GM23248 (cell line): ENCODE data around the gene GTSF1L.

DNA sequence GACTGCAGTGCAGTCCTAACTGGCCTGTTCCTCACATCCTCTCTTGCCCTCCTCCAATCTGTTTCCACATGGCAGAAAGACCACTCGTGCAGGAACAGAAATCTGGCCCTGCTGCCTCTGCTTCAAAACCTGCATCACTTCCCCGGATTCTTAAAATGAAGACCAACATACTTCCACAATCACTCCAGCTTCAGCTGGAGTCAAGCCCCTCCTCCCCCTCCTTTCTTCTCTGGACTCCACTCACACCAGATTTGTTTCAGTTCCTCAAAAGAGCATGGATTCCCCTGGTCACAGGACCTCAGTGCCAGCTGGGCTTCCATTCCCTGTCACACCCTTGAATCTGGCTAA, 802.3 kb downstream of the MAFB start:
- RAMPAGE, long total RNA: no peak

DNA sequence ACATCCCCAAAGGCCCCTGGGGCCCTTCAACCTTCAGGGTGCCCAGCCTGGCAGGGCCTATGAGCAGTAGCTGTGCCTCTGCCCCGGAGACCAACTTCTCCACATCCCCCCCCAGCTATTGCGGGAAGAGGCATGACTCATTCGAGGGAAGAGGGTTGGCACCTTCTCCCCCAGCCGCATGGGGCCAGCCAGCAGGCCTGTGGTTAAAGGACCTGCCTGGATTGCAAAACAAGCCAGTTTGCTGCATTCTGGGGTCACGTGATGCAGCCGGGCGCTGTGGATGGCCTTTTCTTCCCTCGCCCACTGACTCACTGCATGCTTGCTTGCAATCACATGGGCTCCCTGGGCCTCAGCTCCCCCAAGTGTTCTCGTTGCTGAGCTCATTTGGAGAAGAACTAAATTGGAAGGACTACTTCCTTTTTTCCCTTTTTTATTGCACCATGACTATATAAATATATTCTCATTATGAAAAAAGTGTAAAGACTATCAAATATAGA, 182.5 kb downstream of the MAFB start:
- RAMPAGE, long total RNA: no peak

- RAMPAGE, long total RNA: no peak
Measured at GRCh38 chr20:40550982-40551720, 137.9 kb downstream of the MAFB start.

DNA sequence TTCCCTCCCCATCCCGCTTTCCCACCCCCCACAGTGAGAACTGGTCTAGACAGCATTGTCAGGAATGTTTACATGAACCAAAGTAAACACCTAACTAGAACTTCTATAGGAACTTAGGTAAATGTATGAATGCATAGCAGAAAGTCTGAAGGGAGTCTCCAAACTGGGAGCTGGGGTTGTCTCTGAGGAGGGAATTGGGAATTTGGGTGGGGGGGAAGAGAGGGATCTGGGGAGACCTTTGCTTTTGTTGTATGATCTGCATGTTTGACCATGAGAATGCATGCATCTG, 69.9 kb upstream of the TOP1 start:
- RAMPAGE, long total RNA: no peak

- RAMPAGE, long total RNA: no peak
Measured at GRCh38 chr20:40968666-40969440, 59.8 kb upstream of the TOP1 start.

GRCh38 chr20:40990534-40990986, 38.1 kb upstream of the TOP1 start:
- RAMPAGE, long total RNA: no peak

- RAMPAGE, long total RNA: no peak
Measured at GRCh38 chr20:40991112-40992046, 37.2 kb upstream of the TOP1 start.

DNA sequence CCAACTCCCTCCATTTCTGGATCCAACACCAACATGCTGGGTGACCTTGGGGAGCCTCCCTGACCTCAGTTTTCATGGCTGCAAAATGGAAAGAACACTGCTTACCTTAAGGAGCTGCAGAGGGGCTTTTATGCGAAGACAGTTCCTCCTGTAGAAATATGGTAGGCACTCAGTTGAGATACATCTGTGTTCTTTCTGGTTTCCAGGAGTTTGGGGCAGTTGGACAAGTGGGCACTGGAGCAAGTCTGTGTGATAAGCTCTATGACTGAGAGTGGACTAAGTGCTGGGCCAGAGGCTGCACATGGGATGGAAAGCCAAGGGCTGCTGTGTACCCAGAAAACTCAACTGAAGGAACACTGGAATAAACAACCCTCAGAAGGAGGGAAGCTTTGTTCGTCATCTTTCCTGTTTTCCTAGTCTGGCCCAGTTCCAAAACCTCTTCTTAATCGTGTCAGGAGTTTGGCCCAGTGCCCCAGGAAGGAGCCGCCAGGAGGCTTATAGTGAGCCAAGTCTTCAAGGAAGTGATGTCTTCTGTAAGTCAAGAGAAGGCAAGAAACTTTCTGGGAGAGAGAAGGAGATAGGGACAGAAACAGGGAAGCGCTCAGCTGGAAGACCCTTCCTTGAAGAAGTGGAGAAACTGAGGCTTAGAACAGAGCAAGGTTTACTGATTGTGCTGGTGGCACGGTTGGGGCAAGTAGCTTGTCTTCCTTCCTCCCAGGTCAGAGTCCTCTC, 23.3 kb upstream of the TOP1 start:
- RAMPAGE, long total RNA: no peak

- RAMPAGE, long total RNA: no peak
Measured at GRCh38 chr20:41029631-41030120, 1.1 kb downstream of the TOP1 start.

- RAMPAGE, long total RNA: no peak
Measured at GRCh38 chr20:41048533-41049312, 20.1 kb downstream of the TOP1 start.

GRCh38 chr20:41092856-41093539, 44.3 kb upstream of the PLCG1 start:
- RAMPAGE, long total RNA: no peak

GRCh38 chr20:41124511-41125364, 12.6 kb upstream of the PLCG1 start:
- RAMPAGE, long total RNA: no peak

DNA sequence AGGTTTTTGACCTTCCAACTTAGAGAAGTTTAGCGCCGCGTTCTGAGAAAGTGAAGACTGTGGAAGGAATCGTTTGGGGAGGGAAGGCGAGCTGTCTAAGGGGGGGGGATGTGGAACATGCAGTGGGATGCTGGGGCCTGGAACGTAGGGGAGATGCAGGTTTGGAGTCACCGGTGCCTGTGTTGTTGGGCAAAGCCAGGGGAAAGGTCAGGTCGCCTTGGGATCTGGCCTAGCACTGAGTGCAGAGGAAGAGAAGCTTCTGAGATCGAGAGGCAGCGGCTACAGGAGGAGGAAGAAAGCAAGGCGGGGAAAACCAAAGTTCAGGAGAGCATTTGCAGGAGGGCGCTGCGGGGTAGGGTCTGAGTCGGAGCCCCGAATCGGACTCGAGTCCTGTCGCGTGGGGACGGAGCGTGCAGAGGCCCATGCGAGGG, 1.1 kb upstream of the PLCG1 start:
- RAMPAGE, long total RNA: no peak

GRCh38 chr20:41138403-41139322, 1.3 kb downstream of the PLCG1 start:
- RAMPAGE, long total RNA: no peak

GRCh38 chr20:41145710-41146319, 8.5 kb downstream of the PLCG1 start:
- RAMPAGE, long total RNA: no peak

DNA sequence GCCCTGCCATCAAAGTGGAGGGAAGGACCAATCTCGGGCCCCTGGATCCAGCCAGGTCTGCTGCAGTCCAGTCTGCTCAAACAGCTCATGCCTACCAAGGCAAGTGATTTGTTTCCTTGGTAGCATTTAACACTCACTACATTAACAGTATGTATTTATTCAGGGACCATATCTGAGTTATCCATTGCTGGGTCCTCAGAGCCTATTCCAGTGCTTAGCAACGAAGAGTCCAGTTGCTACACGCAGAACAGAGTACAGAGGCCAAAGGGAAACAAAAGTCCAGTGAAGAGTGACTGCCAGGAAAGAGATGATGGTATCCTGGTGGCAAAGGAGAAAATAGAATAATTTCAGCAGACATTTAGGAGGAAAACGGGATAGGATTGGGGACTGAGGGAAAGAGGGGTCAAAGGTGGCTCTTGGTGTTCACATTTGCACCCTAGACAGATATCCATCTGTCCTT, 352.2 kb downstream of the PTPRT start:
- RAMPAGE, long total RNA: no peak

- RAMPAGE, long total RNA: no peak
Measured at GRCh38 chr20:43458543-43459552, 1.2 kb downstream of the SRSF6 start.

GRCh38 chr20:43726654-43727146, at the start of gene GTSF1L:
Gene GTSF1L (minus strand): TSS chr20:43727002.
- RAMPAGE, long total RNA: no peak

DNA sequence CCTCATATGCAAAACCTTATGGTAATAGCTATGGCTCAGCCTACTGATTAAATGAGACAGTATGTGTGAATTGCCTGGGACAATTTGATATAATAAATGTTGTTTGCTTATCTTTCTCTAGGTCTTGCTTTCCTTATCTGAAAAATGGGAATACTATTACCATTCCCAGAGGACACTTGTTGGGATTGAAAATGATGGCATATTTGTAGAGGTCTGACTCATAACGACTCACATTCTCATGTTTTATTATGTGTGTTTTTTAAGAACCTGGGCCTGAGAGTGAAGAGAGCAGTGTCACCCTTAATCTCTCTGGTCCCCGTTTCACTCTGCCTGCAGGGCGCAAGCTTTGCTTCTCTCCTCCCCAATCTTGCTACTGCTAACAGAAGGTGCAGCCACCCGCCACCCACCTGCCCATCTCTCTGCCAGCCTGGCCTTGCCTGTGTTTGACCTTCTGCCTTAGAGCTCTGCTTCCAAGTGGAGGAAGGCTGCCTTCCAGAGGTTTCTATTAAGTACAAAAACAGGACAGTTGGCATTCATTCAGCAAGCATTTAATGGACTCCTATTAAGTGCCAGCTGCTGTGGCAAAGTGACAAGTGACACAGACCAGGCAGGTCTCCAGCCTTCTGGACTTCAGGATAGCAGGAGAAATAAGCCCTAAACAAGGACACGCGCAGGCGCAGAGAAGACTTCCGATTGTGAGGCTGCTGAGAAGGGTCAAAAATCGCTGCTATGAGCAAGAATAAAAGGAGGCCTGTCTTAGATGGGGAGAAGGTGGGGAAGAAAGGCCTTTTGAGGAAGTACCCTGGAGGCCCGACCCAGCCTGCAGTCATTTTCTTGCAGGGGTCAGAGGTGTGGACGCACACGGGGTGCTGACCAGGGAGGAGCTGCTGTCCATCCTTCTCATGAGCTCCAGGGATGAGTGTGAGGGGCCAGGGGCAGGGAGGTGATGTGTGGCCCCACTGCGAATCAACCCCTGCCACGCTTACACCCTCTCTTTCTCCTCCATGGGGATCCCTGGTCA, 112.5 kb downstream of the JPH2 start:
- RAMPAGE, long total RNA: no peak

DNA sequence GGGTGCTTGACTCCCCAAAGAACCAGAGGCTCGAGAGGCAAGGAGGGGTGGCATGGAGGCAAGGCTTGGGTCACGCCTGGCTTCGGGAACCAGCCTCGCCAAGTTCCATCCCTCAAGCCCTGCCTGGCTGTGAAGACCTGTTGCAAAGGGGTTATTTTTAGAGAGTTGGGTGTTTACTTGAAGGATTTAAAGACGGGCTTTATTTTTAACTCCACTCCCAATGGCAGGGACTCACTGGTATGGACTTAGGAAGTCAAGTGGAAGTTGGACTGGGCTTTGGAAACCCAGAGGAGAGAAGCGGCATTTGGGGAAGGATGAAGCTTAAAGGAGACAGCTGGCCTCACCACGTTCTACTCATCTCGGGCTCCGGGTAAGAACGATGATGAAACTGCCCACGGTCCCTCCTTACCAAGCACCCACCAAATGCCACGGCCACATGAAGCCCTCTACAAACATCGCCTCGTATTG, 43.0 kb downstream of the JPH2 start:
- RAMPAGE, long total RNA: no peak